ENCODE data around the genes MINDY2, CCNB2 and BNIP2.

- PRO-cap, result no peak
These were observed 98.8 kb upstream of the LIPC start for GRCh38 chr15:58332973-58333428.

DNA sequence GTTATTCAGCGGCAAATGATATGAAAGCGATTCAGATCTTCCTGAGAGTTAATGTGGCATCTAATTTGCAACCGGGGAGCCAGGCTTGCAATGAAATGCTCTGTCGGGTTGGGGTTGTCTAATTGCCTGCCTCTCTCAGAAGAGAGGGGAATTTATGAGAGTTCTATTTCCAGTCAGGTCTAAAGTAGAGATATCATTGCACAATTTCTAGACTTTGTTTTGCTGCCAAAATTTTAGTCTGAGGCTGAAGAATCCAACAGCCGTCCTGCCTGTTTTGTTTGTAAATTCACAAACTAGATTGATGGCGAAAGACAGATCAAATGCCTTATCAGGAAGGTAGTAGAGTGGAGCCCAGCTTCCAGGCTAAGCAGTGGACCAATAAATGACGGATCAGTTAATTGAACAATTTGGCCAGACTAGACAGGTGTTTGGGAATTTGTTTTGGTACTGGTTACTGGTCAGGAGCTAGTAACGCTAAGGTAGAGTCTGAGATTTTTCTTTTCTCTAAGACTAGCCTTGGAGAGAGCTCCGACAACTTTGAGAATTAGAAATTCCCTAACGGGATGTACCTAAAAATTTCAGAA is 701 bp downstream of the LIPC start:
- PRO-cap, result no peak
- RRBS, result no CpG with 5 or more reads among the region's 10 CpGs

GRCh38 chr15:58441747-58442037 is 9.9 kb downstream of the LIPC start:
- PRO-cap, result no peak
- RRBS, result no CpG with 5 or more reads among the region's 3 CpGs

DNA sequence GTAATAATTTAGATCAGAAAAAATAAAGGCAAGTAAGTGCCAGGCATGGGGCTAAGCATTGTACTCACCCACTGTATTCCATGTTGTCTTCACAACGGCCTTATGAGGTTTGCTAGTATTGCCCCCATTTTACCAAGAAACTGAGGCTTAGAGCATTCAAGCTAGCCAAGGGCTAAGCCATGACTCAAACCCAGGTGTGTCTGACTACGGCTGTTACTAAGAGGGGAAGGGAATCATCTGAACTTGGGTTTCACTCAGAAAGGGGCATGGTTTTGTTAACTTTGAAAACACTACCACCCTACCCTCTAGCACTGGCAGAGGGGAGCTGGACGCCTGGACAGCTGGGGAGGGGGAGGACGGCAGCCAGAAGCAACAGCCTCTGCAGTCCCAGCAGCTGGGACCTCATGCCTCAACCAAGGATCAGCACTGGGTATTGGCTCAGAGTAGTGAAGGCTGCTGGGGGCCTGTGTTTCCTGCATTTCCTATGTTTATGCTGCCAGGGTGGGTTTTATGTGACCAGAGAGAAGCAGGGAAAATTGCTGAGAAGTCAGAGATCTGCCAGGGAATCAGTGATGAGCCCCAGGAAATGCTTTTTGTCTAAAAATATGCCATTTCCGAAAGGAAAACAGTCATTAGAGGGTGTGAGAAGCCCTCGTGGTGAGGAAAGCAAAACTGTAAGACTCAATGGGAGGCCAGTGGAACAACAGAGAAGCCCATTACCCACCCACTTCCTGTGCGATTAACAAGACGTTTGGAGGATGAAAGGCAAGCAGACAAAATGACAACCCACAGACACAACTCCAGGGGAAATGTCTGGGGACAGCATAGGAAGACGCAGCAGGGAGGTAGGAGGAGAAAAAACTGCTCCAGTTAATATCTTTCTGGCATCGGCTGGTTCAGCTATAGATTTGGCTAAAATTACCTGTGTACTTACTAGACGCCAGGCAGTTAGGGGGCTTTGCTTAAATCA is 41.2 kb downstream of the LIPC start:
- PRO-cap, result no peak
- RRBS, result no CpG with 5 or more reads among the region's 11 CpGs

- PRO-cap, result no peak
- RRBS, result no CpG with 5 or more reads among the region's 14 CpGs
These were observed 89.7 kb downstream of the LIPC start for GRCh38 chr15:58521280-58522062.

GRCh38 chr15:58742367-58742872 is 7.1 kb downstream of the ADAM10 start:
- PRO-cap, result no peak
- RRBS, result no CpG with 5 or more reads among the region's 7 CpGs

DNA sequence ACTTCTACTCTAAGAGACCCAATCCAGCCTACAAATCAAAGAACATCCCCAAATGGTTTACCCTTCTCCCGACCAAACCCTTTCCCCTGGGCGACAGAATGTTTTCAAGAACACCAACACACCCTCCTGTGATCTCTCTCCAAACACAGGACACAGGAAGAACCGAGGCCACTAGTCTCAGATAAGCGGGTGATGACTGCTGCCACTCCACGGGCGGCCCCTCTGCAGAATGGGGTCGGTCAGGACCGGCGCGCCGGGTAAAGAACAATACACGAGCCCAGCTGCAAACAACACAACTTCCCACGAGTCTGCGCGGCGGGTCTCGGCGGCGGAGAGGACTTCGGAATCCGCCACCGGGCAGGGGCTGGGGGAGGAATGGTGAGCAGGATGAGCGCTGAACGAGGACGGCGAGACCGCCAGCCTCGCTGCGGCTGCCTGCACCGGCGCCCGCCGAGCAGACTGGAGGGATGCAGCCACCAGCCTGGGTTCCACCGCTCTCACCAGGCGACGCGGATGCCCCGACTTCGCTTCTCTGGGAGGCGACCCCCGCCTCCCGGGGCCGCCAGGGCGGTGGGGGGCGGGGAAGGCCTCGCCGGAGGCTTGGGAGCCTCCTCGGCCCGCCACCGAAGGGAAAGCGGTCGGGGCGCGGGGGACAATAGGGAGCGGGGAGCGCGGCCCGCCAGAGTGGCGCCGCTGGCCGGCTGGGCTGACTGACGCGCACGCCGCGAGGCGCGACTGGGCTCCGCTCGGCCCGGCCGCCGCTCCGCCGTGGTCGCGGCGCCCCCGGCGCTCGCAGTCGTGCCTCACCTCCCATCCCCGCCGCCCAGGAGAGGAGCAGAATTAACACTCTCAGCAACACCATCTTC is 601 bp downstream of the ADAM10 start:
- PRO-cap, result bidirectional peak, plus-strand start at position 655 of the sequence, minus-strand start at position 461 of the sequence; bidirectional peak, plus-strand start at position 709 of the sequence, minus-strand start at position 737 of the sequence
- RRBS, result under 1% methylated on average over 30 of the region's 84 CpGs

- PRO-cap, result bidirectional peak, plus-strand start at chr15:58770732, minus-strand start at chr15:58770712
- RRBS, result no CpG with 5 or more reads among the region's 10 CpGs
These were observed 657 bp upstream of the MINDY2 start for GRCh38 chr15:58770469-58770820.

GRCh38 chr15:58771061-58771929 is at the start of gene MINDY2:
Gene MINDY2 (plus strand): TSS chr15:58771302.
- PRO-cap, result bidirectional peak, plus-strand start at chr15:58771194, minus-strand start at chr15:58770968; bidirectional peak, plus-strand start at chr15:58771638, minus-strand start at chr15:58771551
- RRBS, result under 1% methylated on average over 8 of the region's 93 CpGs

- PRO-cap, result no peak
- RRBS, result no CpG with 5 or more reads among the region's 7 CpGs
These were observed 1.3 kb downstream of the SLTM start for GRCh38 chr15:58932098-58932626.

DNA sequence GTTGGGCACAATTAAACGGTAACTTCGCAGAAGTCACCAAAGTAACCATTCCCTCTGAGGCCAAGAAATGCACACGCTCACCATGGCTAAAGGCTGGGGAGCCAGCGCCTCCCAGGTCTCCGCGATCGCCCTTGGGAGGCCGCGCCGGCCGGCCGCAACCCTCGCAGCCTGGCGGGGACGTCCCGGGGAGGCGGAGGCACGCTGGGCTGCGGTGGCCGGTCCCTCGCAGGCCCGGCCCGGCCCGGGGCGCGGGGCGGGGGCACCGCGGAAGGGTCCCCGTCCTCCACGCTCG is 564 bp downstream of the SLTM start:
- PRO-cap, result bidirectional peak, plus-strand start at position 228 of the sequence, minus-strand start at position 181 of the sequence
- RRBS, result no CpG with 5 or more reads among the region's 32 CpGs

GRCh38 chr15:59066506-59067249 is 38.3 kb upstream of the CCNB2 start:
- PRO-cap, result no peak
- RRBS, result no CpG with 5 or more reads among the region's 8 CpGs

GRCh38 chr15:59104667-59105998 is at the start of gene CCNB2:
Gene CCNB2 (plus strand): TSS chr15:59105146.
- PRO-cap, result bidirectional peak, plus-strand start at chr15:59105146, minus-strand start at chr15:59104922; bidirectional peak, plus-strand start at chr15:59105531, minus-strand start at chr15:59105470; bidirectional peak, plus-strand start at chr15:59105686, minus-strand start at chr15:59105617
- RRBS, result under 1% methylated on average over 26 of the region's 71 CpGs

DNA sequence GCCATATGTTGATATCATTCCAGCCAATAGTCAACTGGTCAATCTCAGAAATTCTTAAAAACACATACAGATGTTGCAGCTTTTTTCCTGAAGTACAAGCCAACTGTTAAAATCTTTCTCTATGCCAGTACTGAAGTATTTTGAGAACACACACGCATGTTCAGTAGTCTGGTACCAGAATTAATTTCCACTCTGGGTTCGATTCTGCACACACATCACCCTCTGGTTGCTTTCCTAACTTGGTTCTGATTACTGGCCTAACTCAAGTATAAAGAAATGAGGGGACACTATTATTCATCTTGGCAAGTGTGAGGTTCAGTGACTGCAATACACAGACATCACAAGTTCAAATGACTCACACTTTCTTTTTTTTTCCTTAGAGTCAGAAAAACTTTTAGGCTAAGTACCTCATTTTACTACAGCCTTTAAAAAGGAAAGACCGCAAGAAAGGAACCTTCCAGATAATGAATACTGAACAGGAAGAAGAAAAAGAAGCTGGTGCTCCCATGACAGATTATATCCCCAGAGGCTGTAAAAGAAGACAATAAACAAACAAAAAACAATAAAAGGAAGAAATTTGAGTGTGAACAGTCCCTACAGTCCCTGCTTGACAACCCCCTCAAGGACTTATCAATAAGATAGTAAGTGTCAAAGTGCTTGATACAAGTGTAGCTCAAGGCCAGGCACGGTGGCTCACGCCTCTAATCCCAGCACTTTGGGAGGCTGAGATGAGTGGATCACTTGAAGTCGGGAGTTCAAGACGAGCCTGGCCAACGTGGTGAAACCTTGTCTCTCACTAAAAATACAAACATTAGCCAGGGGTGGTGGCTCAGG is 37.2 kb upstream of the LDHAL6B start:
- PRO-cap, result bidirectional peak, plus-strand start at position 411 of the sequence, minus-strand start at position 247 of the sequence
- RRBS, result no CpG with 5 or more reads among the region's 8 CpGs

GRCh38 chr15:59256022-59256942 is 49.6 kb downstream of the LDHAL6B start:
- PRO-cap, result no peak
- RRBS, result no CpG with 5 or more reads among the region's 12 CpGs

- PRO-cap, result no peak
- RRBS, result no CpG with 5 or more reads among the region's 10 CpGs
These were observed 35.9 kb downstream of the MYO1E start for GRCh38 chr15:59336530-59337489.

- PRO-cap, result no peak
- RRBS, result no CpG with 5 or more reads among the region's 6 CpGs
These were observed 28.9 kb downstream of the MYO1E start for GRCh38 chr15:59343661-59344352.

DNA sequence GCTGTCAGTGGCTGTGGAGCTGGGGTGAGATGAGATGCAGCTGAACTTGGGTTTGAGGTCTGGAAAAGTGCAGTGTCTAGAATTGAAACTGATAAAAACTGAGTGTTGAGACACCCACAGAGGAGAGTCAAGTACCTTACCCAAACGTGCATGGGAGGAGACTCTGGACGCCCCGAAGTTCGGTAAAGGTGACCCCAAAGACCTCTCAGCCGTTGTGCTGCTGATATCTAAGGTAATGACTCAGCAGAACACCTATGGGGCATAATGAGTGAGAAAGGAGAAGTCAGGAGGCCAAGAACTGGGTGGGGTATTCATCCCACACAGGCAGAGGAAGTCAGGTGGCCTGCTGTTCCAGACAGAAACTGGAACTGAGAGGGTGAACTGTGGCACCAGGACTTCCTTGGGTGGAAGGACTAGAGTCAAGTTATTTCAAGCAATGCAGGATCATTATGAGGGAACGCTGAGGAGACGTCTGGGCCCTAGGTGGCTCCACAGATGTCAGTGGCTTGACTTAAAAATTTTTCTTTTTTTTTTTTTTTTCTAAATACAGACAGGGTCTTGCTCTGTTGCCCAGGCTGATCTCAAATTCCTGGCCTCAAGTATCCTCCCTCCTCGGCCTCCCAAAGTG is 67.7 kb upstream of the GCNT3 start:
- PRO-cap, result no peak
- RRBS, result no CpG with 5 or more reads among the region's 8 CpGs

GRCh38 chr15:59689213-59689712 is at the start of gene BNIP2:
Gene BNIP2 (minus strand): TSS chr15:59689320.
- PRO-cap, result bidirectional peak, plus-strand start at chr15:59689539, minus-strand start at chr15:59689320
- RRBS, result under 1% methylated on average over 13 of the region's 50 CpGs

GRCh38 chr15:59999540-60000089 is 4.5 kb upstream of the FOXB1 start:
- PRO-cap, result no peak
- RRBS, result 35% methylated on average over 5 of the region's 28 CpGs